Mesenchymal stem cell of Wharton's jelly (primary cell): ENCODE data around the genes SREK1IP1 and ERBIN.

GRCh38 chr5:61340082-61340565 lies 8.1 kb downstream of the ZSWIM6 start:
- CAGE, long polyA plus RNA: no peak

DNA sequence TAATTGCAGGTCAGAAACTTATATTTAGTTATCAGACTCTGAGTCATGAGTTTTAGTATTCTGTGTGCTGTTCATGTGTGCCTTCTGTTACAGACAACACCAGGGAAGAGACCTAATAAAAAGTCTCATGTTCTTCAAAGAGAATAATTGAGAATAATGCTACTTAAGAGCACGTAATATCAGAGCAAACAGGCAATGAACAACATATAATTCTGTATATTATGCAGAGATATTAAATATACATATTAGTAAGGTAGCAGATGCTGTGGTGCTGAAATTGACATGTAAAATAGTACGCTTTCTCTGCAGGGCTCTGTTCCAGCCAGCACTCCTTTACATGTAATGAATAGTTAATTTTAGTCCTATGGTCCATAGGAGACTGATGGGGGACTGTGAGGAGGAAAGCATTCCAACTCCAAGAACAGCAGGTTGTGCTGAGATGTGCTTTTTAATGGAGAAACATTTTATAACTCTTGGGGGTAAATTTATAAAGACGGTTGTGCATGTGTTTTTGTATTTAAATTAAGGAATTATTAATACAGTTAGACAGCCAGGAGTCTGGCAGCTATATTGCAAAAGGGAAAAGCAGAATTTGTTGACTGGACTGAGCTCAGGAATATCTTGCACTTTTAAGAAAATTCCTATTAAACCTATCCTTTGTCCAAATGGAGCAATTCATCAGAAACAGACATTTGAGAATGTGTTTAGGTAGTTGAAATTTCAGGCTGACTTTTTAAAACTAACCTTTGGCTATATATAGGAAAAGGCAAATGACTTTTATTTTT lies 106.6 kb downstream of the ZSWIM6 start:
- CAGE, long polyA plus RNA: no peak

GRCh38 chr5:61543154-61544254 lies 211.4 kb downstream of the ZSWIM6 start:
- CAGE, long polyA plus RNA: no peak

DNA sequence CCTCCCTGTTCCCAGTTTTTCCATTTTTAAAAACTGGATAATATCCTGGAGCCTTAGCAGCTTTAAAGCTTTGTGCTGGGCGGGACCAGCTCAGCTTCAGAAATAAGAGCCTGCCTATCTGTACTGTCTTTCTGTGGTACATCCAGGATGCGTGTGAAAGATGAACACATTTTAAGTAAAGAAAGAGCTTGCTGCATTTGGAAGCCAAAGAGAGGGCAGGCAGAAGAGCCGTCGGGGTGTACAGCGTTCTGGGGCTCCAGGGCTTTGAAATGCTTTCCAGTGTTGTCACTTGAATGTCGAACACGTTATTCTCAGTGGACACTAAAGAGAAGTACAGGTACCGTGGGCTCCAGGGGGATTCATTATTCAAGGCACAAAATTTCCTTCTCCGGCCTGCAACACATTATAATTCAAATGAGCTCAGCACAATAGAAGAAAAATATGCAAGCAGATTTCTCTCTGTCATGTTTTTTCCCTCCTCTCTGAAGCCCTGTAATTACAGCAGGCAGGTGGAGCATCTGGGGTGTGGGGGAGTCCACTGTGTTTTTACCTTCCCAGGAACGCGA lies 293.0 kb downstream of the ZSWIM6 start:
- CAGE, long polyA plus RNA: no peak

- CAGE, long polyA plus RNA: no peak
Measured at GRCh38 chr5:61631176-61631940, 299.3 kb downstream of the ZSWIM6 start.

DNA sequence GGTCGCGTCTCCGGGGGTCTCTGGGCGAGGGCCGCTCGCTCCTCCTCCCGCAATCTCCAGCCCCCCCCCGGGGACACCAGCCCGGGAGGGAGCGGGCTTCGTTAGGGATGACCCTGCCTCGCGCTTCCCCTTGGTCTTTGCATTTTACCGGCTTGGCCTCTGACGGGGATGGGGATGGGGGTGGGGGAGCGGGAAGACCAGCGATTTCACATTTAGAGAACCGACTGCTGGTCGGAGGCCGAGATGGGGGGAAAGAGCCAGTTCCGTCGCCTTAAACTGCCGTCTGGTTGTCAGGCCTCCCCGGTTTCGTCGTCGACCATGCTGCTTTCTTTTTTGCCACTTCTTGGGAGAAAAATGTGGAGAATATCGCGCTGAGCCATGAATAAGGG lies 777 bp downstream of the KIF2A start:
- CAGE, long polyA plus RNA: no peak

DNA sequence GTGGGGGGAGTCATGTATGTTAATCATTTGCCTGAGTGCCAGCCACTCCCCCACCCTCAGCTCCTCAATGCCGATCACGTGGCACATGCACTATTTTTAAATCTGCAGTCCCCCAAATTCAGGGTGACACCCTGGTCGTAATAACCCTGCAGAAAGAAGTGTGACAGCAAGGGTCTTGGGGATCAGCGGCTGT lies 918 bp downstream of the RGS7BP start:
- CAGE, long polyA plus RNA: no peak

DNA sequence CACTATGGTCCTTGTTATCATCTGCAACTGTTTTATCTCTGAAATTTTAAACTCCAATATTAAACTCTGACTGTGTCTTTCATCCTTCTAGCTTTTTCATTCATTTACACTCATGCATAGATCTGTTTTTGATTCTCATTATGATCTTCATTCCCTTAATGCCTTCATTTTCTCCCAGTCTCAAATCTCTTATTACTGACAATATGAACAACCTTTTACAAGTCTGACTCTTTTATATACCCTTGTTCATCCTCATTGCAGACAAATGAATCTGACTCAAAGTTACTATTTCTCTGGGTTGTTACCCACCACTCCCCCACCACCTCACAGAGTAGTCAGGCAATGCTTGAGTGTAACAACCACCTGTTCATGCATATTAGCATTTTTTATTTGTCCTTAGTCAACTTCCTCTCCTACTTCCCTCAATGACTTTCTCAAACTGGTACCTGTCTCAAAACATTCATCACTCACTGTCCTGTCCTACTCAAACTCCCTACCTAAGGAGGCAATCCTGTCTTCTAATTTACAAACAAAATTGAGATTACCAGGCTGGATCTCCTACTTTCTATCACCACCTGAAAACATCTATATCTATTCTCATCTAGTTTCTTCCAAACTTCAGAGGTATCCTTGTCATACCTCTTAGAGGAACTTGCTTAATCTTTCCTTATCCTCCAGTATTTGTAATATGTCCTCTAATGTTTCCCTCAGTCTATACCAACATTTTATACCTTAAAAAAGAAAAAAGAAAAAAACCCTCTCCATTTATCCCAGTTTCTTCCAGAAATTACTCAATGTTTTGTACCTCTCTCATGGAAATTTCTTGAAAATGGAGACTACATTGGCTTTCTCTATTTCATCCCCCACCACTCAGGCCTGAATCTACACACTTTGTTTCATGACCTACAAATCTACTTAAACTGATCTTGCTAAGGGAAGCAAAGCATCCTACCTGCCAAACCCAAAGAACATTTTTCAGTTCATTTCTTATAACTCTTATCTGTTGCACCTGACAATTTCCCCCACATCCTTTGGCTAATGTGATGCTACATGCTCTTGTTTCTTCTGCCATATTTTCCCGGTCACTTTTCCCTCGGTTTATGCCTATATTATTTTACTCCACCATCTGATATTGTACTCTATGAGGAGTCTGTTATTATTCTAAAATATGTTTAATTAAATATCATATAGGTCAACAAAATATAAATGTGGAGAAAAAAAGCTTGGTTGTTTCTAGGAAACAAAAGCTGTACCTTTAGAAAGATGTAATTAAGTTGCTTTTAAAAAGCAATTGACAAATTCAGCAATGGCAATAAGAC lies 17.9 kb downstream of the SREK1IP1 start:
- CAGE, long polyA plus RNA: no peak

- CAGE, long polyA plus RNA: no peak
Measured at GRCh38 chr5:64768315-64768828, at the start of gene SREK1IP1. Gene SREK1IP1 (minus strand): TSS chr5:64768691.

DNA sequence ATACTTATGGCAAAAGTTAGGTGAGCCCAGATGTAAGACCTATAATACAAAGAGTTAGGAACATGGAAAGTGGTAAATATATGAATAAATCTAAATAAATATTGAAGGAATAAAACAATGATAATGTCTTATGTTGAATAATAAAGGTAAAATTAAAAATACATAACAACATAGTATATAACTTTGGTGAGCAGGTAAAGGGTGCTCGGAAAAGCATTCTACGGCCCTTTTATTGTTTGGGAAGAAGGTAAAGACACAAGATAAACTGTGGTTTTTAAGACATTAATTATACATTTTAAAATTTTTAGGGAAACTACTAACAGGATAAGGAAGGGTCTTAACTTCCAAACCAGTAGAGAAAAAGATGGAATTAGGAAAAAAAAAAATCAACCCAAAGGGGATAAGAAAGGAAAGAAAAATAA lies 127.6 kb downstream of the CWC27 start:
- CAGE, long polyA plus RNA: no peak

- CAGE, long polyA plus RNA: no peak
Measured at GRCh38 chr5:65036346-65036545, 267.5 kb downstream of the CWC27 start.

- CAGE, long polyA plus RNA: no peak
Measured at GRCh38 chr5:65866794-65867370, 59.5 kb upstream of the ERBIN start.

DNA sequence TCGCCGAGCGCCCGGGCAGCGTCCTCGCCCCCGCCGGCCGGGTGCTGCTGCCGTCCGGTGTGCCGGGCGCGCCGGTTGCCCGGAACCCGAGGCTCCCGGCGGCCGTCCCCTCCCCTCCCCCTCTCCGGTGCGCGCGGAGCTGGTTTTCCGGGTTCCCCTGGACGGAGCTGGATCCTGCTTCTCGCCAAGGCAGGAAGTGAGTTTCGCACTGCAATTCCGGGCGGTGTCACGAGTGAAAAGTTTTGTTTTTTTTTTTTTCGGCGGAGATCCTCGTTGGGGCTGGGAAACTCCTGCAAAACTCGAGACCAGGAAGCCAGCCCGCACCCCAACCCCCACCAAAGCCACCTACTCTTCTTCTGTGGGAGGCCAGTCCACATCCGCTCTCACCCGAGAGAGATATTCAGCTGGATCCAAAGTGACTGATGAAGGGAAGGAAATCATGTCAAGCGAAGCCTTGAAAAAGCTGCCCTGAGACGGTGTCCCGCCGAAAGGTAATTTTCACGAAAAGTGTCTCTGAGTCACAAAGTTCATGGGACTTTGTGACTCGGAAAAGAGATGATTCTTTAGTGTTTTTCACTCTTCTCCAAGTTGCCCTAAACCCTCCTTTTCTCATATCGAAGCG lies at the start of gene ERBIN:
Gene ERBIN, plus strand, starts transcription at position 260 of the 622 bp plus-strand sequence.
- CAGE, long polyA plus RNA: no peak

- CAGE, long polyA plus RNA: no peak
Measured at GRCh38 chr5:65927538-65928339, 1.4 kb downstream of the ERBIN start.

GRCh38 chr5:66582441-66582948 lies 13.7 kb upstream of the MAST4 start:
- CAGE, long polyA plus RNA: no peak

DNA sequence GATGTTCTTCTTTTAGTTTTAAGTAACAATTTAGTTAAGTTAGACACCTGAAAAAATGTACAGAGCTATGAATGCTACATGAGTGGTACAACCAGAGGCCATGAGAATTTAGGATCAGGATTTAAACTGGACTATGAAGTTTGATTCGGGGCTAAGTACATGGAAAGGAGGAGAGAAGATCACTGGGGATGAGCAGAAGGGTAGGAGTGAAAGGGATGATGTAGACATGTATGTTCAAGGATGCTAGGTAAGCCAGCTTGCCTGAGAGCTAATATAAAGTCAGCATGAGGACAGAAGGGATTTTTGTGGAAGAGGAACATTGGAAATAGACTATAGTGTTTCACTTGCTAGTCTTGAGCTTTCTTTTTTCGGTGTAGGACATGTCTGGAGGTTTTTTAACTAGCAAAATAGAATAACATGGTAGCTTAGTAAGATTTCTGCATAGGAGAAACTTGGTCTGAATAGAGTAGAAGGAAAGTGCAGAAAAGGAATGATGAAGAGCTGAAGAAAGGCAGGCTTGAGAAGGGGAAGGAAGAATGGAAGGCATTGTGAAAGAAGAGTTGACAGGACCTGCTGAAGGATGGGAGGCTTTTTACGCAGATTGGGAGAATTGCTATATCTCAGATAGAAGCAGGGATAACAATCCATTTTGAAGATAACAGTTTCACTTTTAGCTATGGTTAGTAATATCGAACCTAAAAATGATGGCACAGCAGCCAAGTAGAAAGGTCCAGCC lies 218.0 kb downstream of the CD180 start:
- CAGE, long polyA plus RNA: no peak

- CAGE, long polyA plus RNA: no peak
Measured at GRCh38 chr5:67003755-67004433, 192.7 kb downstream of the CD180 start.

DNA sequence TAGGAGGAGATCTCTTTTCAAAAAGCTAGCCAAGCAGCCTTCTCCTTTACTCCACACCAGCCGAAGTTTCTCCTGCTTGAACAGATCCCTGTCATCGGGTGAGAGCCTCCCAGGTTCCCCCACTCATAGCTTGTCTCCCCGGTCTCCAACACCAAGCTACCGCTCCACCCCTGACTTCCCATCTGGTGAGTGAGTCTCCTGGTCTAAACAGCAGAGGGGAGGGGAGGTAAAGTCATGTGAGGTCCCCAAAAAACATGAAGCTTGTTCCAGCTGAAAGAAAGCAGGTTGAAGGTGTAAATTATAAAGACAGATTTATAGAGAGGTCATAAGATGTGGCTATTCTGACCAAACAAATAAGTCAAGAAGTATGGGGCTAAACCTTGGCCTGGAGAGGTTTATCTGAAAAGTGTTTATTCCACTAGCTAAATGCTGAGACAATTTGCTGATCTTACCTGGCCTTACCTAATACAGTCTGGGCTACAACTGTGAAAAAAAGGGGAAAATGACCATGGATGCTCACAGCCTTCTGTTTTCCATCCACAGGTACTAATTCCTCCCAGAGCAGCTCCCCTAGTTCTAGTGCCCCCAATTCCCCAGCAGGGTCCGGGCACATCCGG lies 33.9 kb downstream of the CD180 start:
- CAGE, long polyA plus RNA: no peak

- CAGE, long polyA plus RNA: no peak
Measured at GRCh38 chr5:67195454-67196233, 955 bp downstream of the CD180 start.

GRCh38 chr5:67606237-67606784 lies 409.7 kb upstream of the CD180 start:
- CAGE, long polyA plus RNA: no peak